Metanephros (tissue), 2 donors: ENCODE measurements around the genes PRKCA and CACNG5.

DNA sequence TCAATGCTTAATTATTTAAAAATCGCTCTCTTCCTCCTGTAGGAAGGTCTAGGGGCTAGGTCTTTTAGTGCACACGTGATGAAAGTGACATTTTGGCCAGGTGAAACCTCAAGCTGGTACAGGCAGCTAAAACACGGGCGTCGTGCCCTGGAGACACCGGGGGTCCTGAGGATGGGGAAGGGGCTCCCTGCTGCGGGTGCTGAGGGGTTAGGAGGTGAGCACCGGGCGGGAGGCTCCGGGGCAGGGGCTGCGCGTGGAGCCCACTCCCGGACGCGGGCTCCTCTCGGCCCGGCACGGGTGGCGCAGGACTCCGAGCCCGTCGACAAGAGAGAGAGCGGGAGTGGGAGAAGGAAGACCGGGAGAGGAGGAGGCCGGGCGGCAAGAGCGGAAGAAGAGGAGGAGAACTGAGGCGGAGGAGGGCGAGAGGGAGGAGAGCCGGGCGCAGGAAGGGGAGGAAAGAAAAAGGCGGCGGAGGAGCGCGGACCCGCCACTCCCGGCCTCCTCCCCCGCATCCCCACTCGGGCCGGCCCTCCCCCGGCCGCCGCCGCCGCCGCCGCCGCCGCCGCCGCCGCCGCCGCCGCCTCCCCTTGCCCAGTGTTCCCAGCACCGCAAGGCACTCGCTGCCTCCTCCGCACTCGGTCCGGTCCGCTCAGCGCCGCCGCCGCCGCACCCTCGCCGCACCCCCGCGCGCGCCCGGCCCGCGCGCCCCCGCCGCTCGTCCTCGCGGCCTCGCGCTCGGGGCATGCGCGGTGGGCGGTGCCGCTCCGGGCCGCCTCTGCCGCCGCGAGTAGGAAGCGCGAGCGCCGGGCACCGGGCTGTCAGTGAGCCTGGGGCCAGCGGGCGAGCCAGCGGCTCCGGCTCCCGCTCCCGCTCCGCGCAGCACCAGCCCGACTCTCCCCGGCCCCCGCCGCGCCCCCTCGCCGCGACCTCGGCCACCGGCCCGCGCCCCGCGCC is at the start of gene PRKCA:
TSS of gene PRKCA (plus strand) at position 818 of the 954 bp plus-strand sequence.
- RAMPAGE, long total RNA: no peak

DNA sequence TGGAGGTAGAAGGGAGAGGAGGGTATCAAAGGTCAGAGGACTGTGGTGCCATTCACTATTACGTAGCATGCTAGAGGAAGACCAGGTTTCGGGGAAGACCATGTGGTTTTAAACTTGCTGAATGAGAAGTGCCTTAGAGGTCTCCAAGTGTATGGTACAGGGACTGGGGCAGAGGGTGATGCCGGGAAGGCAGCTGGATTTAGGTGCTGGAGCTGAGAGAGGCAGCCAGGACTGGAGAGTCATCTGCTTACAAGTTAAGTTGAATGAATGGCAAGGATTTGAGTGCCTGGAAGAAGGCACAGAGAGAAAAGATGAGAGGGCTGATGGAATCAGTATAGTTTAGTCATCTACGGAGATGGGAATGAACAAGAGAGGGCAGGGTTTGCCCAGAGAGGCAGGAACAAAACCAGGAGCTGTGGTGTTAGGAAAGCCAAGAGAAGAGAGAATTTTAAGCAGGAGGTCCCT is 26.8 kb downstream of the PRKCA start:
- RAMPAGE, long total RNA: no peak

- RAMPAGE, long total RNA: no peak
Observed at GRCh38 chr17:66402501-66402759, 100.0 kb downstream of the PRKCA start.

DNA sequence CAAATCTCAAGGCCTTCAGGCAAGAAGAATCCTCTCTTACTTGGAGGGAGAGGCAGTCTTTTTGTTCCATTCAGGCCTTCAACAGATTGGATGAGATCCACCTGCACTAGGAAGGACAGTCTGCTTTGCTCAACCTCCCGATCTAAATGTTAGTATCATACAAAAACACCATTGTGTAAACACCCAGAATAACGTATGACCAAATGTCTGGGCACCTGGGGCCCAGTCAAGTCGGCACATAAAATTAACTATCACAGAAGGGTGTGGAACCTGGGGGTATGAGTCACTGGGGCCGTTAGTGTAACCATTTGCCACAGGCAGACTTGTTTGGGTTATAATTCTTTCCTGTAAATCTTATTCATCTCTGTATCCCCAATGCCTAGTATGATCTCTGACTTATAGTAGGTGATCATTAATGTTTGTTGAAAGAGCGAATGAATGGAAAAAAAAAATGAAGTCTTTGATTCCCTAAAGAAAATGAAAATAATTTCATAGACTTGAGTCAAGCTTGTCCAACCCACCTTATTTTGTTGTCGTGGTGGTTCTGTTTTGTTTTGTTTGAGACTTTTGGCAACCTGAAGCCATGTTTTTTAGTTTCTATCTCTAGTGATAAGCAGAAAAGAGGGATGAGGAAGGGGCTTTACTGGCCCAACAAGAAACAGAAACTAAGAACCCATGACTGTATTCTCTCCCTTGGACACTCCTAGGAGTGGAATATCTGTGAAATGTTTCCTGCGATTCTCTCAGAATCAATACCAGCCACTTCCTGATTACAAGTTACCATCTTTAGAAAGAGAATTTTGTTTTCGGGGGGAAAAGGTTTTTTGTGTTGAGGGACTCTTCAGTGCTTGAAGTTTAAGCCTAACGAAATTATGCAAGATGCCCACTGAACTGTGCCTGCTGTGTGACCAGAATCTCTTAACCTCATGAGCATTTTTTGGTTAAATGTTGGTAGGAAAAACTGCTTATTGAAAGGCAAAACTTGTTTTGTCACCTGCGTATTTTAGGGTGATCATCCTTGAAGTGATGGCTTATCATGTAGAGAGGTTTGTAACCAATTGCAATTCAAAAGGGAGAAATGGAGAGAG is 207.4 kb downstream of the PRKCA start:
- RAMPAGE, long total RNA: no peak

DNA sequence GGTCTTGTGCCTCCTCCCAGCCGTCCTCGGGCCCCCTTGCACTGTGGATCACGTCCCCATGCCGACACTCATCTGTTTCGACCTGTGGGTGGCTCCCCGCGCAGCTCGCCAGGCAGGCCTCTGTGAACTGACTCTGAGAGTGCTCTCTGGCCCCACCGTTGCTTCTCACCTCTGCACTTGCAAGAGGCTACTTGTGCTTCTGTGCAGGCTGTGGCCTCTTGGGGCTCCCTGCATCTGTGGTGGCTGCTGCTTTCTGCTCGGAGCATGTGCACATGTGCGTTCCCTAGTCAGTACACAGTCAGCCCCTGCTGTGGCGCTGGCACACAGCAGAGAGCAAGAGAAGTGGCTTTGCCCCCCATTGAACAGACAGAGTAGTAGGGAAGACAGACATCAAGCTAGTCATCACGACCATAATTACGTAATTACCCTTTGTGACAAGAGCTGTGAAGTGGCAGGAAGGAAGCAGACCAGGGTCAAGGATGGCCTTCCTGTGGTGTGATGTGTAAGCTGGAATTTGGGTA is 256.1 kb upstream of the CACNG5 start:
- RAMPAGE, long total RNA: no peak

DNA sequence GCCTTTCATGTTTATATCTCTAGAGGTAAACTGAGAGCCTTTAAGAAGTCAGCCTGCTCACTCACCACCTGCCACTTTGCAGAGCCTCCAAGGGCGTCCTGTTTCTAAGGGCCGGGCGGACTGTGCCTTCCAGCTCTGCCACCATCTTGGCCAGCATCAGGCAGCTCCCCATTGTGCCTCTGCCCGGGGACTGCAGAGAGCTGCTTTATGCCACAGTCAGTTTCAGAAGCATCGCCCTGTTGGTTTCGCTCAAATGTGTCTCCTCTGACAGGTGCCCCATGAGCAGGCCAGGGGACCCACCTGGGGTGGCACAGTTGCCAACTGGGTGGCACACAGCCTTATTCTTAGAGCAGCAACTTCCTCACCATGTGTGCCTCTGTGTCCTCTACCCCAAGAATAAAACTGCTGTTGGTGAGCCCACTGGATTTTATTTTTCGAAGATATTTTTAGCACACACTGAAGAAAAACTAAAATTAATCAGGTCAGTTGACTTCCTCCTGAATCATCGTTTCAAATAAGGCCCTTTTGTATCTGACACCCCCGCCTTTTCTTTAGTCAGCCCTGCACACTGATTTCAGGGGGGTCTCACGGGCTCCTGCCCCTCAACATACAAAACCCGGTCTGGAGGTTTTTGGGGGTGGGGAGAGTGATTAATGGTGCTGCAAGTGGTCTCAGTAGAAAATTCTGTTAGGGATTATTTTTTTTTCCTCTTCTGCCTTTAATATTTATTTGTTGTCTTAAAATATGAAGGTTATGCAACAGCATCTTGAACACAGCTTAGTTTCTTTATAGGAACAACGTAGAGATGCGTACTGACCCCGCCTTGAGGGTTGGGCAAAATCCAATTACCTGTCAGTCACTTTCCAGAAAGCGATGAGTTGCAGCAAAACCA is 44.8 kb upstream of the CACNG5 start:
- RAMPAGE, long total RNA: no peak

- RAMPAGE, long total RNA: no peak
Observed at GRCh38 chr17:66804187-66804762, 30.6 kb upstream of the CACNG5 start.

DNA sequence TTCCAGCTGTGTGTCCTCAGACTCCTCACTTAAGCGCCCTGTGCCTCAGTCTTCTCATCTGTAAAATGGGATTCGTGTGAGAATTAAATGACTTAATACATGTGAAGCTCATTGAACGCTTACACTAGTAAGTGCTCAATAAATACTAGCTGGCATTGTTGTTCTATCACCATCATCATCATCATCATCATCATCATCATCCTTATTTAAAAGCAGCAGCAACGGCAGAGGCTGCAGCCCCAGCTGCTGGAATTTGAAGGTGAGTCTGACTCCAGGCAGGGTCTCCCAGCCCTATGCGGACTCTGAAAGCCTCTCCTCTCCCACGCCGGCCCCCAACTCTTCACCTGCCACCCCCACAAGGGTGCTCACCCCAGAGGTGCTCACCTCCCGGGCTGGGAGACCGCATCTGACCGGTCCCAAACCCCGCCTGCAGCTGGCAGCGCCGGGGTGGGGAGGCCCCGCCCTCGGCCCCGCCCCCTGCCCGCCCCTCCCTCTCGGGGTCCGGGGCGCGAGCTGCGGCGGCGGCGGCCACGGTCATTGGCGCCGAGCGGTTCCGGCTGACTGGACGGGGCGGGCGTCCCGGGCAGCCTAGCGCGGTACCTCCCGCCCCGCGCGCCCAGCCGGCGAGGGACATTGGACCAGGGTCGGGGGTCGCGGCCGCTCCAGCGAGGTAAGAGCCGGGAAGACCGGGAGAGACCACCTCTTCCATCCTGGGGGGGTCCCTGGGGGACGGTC is at the start of gene CACNG5:
TSS of gene CACNG5 (plus strand) at position 537 of the 735 bp plus-strand sequence.
- RAMPAGE, long total RNA: no peak

DNA sequence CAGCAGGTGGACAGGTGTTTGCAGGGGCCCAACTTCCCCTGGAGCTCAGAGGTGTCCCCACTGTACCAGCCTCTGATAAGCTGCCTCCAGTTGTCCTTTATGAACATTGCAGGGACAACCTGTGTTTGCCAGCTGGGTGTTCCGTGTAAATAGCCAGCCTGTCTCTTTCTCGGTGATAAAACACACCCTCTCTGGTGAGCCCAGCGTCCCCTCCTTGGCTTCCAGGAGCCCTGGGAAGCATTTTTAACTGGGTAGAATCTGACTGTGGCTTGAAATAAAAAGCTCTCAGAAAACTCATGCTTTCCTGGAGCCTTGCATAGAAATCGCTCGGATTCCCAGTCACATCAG is 12.1 kb downstream of the CACNG1 start:
- RAMPAGE, long total RNA: no peak

- RAMPAGE, long total RNA: no peak
Observed at GRCh38 chr17:67075913-67076988, 31.9 kb downstream of the CACNG1 start.

- RAMPAGE, long total RNA: no peak
Observed at GRCh38 chr17:67246188-67246504, 1.1 kb upstream of the HELZ start.

GRCh38 chr17:67289444-67290116 is 44.6 kb upstream of the HELZ start:
- RAMPAGE, long total RNA: no peak

- RAMPAGE, long total RNA: no peak
Observed at GRCh38 chr17:67312032-67312650, 54.2 kb downstream of the PSMD12 start.

DNA sequence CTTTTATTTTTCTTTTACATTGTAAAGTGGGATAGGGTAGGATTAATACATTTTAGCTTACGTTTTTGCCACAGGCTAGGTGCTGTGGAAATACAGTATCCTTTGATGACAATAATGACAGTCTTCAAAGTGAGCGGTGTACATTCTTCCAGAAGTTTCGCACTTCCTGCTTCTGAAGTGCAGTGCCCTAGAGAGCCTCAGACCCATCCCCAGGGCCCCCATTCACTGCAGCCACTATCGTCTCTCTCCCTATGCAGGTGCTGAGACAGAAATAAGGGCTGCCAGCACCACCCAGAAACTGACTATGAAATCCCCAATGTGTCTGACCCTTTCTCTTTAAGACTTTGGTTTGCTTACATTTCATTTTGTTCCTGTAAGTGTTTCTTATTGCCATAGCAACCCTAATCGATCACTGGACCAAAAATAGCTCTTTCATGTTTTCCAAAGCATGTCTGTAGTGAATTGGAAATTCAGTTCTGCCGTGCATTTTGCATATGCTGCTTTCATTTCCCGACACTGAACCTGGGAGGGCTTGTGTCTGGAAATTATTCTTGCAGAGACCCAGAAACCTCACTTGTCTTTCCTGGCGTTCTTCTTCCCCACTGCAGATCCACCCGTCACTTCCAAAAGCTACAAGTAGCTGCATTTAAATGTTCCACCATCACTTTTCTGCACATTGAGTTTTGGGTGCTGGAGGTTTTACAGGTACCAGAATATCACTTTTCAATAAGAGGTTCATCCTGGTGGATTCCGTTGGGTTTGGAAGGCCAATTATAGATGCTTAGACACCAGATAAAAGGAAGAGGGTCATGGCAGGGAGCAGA is 148.7 kb upstream of the NOL11 start:
- RAMPAGE, long total RNA: no peak

DNA sequence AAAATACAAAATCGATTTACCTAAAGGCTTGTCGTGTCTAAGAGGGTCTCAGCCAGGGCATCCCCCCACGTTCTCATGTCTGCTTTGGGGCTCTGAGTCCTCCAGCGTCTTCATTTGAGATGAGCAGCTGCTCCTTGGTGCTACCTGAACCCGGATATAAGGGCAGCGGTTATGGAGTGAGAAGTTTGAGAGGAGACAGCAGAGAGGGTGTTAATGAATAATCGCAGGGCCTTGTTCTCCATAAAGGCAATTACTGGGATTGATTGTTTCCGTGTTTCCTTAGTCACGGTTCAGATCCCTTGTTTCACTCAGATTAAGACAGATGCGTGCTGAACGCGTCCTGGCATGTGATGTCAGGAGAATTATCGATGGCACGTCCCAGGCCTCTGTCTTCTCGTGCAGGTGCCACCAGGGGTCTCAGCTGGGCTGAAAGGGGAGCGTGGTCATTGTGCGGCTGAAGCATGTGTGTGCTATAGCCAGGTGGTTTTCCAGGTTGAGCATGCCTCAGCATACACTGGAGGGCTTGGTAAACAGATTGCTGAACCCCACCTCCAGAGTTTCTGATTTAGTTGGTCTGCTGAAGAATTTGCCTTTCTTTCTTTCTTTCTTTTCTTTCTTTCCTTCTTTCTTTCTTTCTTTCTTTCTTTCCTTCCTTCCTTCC is 142.4 kb upstream of the NOL11 start:
- RAMPAGE, long total RNA: no peak

GRCh38 chr17:67893289-67893797 is 68.0 kb downstream of the BPTF start:
- RAMPAGE, long total RNA: no peak

DNA sequence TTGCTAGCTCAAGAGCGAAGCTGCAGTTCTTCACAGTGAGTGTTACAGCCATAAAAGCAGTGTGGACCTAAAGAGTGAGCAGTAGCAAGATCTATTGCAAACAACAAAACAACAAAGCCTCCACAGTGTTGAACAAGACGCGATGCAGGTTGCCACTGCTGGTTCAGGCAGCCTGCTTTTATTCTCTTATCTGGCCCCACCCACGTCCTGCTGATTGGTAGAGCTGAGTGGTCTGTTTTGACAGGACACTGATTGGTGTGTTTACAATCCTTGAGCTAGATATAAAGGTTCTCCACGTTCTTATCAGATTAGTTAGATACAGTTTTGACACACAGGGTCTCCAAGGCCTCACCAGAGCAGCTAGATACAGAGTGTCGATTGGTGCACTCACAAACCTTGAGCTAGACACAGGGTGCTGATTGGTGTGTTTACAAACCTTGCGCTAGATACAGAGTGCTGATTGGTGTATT is 79.2 kb upstream of the AMZ2 start:
- RAMPAGE, long total RNA: no peak

DNA sequence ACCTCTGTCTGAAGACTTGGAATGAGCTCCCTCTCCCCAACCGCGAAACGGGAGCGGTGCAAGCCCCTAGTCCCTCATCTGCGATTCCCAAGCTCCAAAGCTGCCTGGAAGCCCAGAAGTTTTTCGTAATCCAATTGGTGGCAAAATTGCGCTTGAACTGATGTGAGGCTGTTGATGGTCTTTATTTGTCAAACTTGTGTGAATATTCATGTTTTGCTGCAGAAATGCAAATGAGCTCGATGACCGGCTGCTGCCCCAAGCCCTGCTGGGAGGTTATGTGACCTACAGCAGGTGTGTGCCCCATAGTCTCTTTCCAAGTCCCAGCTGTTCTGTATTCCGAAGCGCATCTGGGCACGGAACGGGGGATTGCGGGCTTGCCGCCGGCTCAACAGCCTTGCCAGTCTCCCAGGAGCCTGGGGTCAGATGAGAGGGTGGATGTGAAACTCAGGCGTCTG is 48.1 kb upstream of the AMZ2 start:
- RAMPAGE, long total RNA: no peak

GRCh38 chr17:68228546-68229306 is 19.1 kb upstream of the AMZ2 start:
- RAMPAGE, long total RNA: no peak

DNA sequence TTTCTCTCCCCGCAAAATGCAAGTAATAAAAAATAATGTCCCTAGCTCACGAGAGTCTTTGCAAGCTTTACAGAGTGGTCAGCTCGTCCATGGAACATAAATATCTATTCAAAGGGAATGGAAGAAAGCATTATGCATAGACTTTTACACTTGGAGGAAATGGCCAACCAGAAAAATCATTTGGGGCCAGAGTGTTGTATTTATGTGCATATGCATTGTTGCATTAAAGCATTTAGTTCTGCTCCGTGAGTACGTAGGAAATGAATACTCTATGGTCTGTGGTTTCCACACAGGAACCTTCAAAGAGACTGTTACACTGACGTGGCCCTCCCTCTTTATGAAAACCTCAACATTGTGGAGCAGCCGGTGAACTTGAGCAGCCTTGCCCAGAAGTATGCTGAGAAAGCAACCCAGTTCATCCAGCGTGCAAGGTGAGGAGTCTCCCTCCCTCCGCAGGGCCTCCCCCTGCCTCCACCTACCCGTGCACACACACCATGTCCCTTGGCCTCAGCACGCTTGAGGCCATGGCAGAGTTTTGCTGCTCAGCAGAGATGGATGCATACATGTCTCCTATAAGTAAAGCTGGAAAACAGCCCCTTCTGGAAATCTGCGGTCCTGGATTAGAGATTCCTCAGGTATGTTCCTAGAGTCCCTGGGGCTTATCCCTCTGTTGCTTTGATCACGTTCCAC is 65.2 kb downstream of the ARSG start:
- RAMPAGE, long total RNA: no peak